ENCODE data around the genes ENPP3, CTAGE9, ENPP1 and MOXD1.

- PRO-cap, 7 experiments: no peak in any of the 7 experiments
- RAMPAGE, long total RNA, 2 experiments: no peak in any of the 2 experiments
Observed at GRCh38 chr6:130019743-130019902, 1.2 kb downstream of the L3MBTL3 start.

GRCh38 chr6:130052624-130053132 is 34.3 kb downstream of the L3MBTL3 start:
- PRO-cap, 7 experiments: no peak in any of the 7 experiments
- RAMPAGE, long total RNA, 2 experiments: no peak in any of the 2 experiments

DNA sequence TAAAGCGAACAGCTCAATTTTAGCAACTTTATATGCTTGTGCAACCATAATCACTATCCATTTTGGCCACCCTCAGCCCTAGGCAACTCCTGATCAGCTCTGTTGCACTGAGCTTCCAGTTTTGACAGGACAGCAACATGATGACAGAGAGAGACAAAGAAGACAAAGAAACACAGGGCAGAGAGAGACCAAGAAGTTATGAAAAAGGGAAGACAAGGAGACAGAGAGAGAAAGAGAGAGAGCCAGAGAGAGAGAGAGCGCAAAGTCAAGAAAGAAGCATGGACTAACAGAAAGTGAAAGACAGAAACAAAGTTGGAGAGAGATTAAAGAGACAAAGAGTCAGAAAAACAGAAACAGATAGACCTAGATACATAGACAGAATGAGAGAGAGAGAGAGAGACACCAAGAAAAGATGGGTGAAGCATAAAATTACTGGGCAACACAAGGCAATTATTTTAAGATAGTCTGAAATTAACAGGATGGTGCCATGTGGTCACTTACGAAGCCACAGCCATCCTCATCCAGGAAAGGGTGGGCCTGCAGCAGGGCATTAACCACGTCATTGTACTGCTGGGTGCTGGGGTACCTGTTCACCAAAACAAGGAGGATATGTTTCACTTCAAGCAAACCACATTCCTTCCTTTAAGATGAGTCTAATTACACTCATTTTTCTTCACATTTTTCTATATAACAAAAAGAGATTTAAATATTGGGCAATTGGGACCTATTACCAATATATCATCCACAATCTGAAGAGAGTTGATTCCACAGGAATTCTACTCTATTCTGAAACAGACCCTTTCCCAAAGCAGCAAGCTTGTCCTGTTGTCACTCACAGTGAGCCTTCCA is 38.9 kb downstream of the SAMD3 start:
- PRO-cap, 7 experiments: no peak in any of the 7 experiments
- RAMPAGE, long total RNA, 2 experiments: no peak in any of the 2 experiments

DNA sequence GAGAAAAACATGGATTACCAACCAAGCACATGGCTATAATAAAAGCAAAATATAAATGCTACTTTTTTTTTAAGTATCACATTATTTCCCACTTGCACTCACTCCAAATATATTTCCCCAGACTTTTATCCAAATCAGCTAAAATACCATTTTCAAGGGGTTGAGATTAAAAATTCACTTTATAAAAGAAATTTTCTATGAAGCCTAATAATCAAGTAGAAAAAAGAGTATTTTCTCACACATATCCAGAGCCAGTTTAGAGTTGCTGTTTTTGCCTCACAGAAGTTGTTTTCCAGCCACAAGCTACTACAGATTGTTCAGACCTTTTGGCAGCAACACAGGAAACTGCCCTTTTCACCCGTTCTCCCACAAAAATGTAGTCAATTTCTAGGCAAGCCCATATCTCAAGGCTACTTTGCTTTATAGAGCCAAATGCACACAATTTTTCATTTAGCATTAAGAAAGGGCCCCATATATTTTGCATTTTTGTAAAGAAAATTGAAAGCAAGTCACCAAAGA is 49.7 kb downstream of the EPB41L2 start:
- PRO-cap, 7 experiments: peak in 1 of 7 experiments; most common minus-strand start position 258 of the sequence (in 1)
- RAMPAGE, long total RNA, 2 experiments: start-site peak on the minus strand in 1 of 2 experiments, centred at position 290 of the sequence, 202 reads per replicate

- PRO-cap, 7 experiments: no peak in any of the 7 experiments
- RAMPAGE, long total RNA, 2 experiments: no peak in any of the 2 experiments
Observed at GRCh38 chr6:131061729-131062071, 1.3 kb downstream of the EPB41L2 start.

- PRO-cap, 7 experiments: no peak in any of the 7 experiments
- RAMPAGE, long total RNA, 2 experiments: no peak in any of the 2 experiments
Observed at GRCh38 chr6:131064802-131065424, 1.9 kb upstream of the EPB41L2 start.

GRCh38 chr6:131183354-131184252 is 48.3 kb downstream of the AKAP7 start:
- PRO-cap, 7 experiments: no peak in any of the 7 experiments
- RAMPAGE, long total RNA, 2 experiments: no peak in any of the 2 experiments

DNA sequence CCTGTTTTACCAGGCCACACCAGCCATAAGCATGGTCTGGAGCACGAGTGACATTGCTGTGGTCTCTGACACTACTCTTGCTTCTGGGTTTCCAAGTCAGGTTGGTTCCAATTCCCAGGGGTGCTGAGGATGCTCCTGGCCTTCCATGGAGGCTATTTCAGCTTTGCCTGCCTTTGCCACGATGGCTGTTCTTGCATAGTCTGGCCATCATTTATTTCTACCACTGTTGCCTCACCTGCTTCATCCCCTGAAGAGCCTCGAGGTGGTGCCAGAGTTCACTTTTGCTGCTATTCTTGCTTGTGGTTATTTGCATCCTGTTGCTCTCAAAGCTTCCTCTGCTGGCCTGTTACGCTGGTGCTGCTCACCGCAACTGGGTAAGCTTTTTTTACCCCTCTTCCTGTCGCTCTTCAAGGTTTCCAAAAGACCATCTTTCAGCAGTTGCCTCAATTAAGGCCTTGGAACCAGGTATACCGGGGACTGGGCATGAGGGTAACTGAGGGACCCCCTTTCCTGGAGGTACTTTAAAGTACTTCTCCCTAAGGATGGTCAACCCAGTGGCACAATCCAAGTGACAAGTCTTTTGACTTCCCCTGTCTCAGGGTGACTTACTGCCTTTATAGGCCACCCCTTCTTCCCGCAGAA is 64.5 kb downstream of the AKAP7 start:
- PRO-cap, 7 experiments: no peak in any of the 7 experiments
- RAMPAGE, long total RNA, 2 experiments: no peak in any of the 2 experiments

DNA sequence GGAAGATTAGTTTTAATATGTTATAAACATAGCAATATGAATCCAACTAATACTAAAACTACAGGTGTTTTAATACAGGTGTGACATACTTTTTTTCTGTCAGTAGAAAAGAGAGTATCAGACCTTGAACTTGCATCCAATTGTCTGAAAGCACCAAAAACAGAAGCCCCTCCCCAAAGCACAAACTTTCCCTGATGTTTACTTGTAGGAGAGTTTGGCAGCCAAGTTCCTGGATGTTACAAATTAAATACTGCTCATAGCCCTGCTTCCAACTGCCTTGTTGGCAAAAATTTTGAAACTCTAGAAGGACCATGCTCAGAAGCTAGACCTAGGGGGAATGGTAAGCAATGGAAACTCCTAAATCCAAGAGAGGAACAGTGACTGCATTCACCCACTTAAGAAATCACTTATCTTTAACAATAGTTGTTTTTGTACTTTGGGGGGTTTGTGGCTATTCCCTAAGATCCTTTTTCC is 17.0 kb upstream of the ARG1 start:
- PRO-cap, 7 experiments: no peak in any of the 7 experiments
- RAMPAGE, long total RNA, 2 experiments: no peak in any of the 2 experiments

GRCh38 chr6:131636858-131637580 is at the start of gene ENPP3:
Gene ENPP3 (plus strand): TSS chr6:131637302.
- PRO-cap, 7 experiments: no peak in any of the 7 experiments
- RAMPAGE, long total RNA, 2 experiments: no peak in any of the 2 experiments

DNA sequence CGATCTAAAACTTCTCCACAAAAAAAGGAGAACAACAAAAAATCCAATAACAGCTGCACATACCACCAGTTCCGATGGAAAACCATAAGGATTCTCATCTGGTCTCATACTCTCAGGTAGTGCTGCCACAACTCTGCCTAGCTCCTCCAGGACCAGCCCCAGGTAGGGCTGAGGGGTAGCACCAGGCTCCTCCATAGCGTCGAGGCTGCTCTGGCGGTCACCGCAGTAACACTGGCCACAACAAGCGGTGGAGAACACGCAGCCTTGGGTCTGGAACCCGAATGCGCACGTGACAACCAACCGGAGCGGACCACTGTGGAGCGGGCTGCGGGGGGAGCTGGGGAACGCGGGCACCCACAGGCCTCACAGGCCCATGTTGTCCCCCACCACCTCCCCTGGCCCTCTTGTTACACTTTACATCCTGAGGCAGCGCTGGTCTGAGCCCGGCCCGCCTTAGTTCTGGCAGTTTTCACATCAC is at the start of gene CTAGE9:
Gene CTAGE9, minus strand, starts transcription at position 195 of the 478 bp plus-strand sequence.
- PRO-cap, 7 experiments: no peak in any of the 7 experiments
- RAMPAGE, long total RNA, 2 experiments: no peak in any of the 2 experiments

GRCh38 chr6:131807466-131808748 is at the start of gene ENPP1:
Gene ENPP1 (plus strand): TSS chr6:131808020.
- PRO-cap, 7 experiments: peak in 7 of 7 experiments; most common plus-strand start chr6:131808020 (in 7); most common minus-strand start chr6:131808437 (in 3)
- RAMPAGE, long total RNA, 2 experiments: no peak in any of the 2 experiments

DNA sequence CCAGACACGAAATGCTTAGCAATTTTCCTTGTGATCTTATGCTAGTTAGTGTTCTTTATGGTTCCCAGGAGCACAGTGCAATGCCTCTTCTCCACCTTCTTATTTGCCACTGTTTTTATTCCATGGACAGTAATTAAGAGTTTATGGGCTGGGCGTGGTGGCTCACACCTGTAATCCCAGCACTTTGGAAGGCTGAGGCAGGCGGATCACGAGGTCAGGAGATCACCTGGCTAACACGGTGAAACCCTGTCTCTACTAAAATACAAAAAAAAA is 55.6 kb downstream of the ENPP1 start:
- PRO-cap, 7 experiments: no peak in any of the 7 experiments
- RAMPAGE, long total RNA, 2 experiments: no peak in any of the 2 experiments

GRCh38 chr6:131946457-131947459 is 4.4 kb downstream of the CCN2 start:
- PRO-cap, 7 experiments: no peak in any of the 7 experiments
- RAMPAGE, long total RNA, 2 experiments: no peak in any of the 2 experiments

GRCh38 chr6:131949692-131949891 is 1.6 kb downstream of the CCN2 start:
- PRO-cap, 7 experiments: no peak in any of the 7 experiments
- RAMPAGE, long total RNA, 2 experiments: no peak in any of the 2 experiments

- PRO-cap, 7 experiments: no peak in any of the 7 experiments
- RAMPAGE, long total RNA, 2 experiments: no peak in any of the 2 experiments
Observed at GRCh38 chr6:132274883-132275444, 126.3 kb downstream of the MOXD1 start.

GRCh38 chr6:132401160-132401806 is at the start of gene MOXD1:
Gene MOXD1 (minus strand): TSS chr6:132401475.
- PRO-cap, 7 experiments: peak in 2 of 7 experiments; most common plus-strand start chr6:132401407 (in 1); most common minus-strand start chr6:132401475 (in 1)
- RAMPAGE, long total RNA, 2 experiments: start-site peak on the minus strand in 1 of 2 experiments, at chr6:132401440-132401518 at its widest, 42 reads per replicate

GRCh38 chr6:132491264-132491717 is 21.6 kb downstream of the STX7 start:
- PRO-cap, 7 experiments: no peak in any of the 7 experiments
- RAMPAGE, long total RNA, 2 experiments: no peak in any of the 2 experiments

GRCh38 chr6:133046955-133047389 is 194.2 kb upstream of the EYA4 start:
- PRO-cap, 7 experiments: no peak in any of the 7 experiments
- RAMPAGE, long total RNA, 2 experiments: no peak in any of the 2 experiments

GRCh38 chr6:133939702-133940221 is 13.3 kb upstream of the TBPL1 start:
- PRO-cap, 7 experiments: no peak in any of the 7 experiments
- RAMPAGE, long total RNA, 2 experiments: no peak in any of the 2 experiments

Data from ovary (tissue), 7 donors.